Frontal cortex (tissue), 2 donors: ENCODE measurements around the genes POLQ, FBXO40 and FAM162A.

DNA sequence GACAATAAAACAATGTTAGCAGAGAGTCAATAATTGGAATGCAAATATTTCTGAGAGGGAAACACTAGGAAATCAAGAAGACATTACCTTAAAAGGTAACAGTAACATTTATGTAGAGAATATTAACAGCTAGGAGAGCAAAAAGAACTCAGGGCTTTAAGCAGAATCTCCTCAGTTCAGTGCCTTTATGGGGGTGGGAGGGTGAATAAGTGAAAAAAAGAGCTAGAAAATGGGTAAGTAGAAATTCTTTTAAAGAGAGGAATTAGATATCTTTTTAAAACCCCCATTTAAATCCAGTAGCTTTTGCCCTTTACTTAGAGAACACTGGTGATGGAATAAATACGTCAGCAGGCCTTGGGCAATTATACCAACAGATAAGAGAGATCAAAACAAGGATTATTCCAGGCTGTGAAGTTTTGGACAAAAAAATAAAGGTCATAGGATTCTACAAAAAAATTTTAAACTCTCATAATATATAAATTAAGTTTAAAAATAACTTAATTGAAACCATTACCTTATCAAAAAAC is 11.7 kb upstream of the HGD start:
- RAMPAGE, long total RNA, result no peak

- RAMPAGE, long total RNA, result no peak
Observed at GRCh38 chr3:120750345-120750991, 7.9 kb downstream of the GTF2E1 start.

GRCh38 chr3:120840200-120840465 is 67.9 kb upstream of the STXBP5L start:
- RAMPAGE, long total RNA, result no peak

GRCh38 chr3:121545130-121546403 is at the start of gene POLQ:
Gene POLQ, minus strand, starts transcription at chr3:121545988.
- RAMPAGE, long total RNA, result no peak

GRCh38 chr3:121591462-121591871 is 1.7 kb upstream of the FBXO40 start:
- RAMPAGE, long total RNA, result no peak

GRCh38 chr3:121592809-121593857 is at the start of gene FBXO40:
Gene FBXO40, plus strand, starts transcription at chr3:121593379.
- RAMPAGE, long total RNA, result no peak

DNA sequence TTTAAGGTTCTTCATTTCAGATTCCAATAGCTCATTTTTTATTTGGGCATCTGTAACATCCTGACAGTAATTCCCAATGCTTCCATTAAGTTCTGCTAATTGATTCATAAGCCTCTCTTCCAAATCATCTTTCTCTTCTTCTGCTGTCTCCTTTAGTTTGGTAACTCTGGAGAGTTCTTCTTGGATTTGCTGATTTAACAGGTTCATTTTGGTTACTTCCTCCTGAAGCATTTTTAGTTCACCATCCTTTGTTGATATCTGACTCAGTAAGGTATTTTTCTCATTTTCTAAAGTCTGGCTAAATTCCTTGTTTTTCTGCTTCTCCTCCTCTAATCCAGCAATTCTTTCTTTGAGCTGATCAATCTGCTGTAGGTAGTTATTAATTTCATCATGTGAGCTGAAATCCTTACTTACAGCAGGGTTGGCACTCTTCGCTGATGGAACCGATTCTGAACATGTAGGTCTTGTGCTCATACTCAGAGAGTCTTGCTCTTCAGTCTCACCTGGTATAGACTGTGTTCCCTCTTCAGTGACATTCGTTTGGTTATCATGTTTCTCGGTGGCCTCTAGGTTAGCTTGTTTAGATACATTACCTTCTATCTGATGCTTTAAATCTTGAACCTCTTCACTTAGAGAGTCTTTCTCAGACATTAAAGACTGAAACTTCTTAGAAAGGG is 34.1 kb upstream of the HCLS1 start:
- RAMPAGE, long total RNA, result no peak

DNA sequence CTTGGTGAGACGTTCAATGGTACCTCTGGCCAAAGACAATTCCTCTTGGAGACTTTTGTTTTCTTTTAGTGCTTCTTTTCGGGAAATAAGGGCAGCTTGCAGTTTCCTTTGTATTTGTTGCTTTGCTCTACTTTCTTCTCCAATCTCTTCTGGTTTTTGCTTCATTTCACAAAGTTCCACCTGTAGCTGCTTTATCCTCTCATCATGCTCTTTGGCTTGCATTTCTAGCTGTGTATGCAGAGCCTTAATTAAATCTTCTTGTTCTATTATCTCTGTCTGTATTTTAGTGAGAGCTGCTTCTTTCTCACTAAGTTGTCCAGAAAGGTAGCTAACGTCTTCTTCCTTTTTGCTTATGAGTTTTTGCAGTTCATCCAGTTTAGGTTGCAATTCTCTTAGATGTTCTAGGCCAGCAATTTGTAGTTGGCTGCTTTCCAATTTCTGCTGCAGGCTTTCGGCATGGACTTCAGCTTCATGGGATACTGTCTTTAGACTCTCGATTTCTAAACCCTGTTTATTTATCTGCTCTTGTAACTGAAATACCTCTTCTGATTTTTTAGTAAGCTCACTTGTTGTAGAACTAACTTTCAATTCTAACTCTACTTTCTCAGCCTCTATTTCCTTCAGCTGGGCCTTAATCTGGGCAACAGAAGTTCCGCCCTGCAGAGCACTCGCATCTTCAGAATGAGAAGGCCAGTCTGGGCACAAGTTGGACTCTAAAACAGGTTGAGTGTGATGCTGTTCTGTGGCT is 35.4 kb upstream of the HCLS1 start:
- RAMPAGE, long total RNA, result no peak

DNA sequence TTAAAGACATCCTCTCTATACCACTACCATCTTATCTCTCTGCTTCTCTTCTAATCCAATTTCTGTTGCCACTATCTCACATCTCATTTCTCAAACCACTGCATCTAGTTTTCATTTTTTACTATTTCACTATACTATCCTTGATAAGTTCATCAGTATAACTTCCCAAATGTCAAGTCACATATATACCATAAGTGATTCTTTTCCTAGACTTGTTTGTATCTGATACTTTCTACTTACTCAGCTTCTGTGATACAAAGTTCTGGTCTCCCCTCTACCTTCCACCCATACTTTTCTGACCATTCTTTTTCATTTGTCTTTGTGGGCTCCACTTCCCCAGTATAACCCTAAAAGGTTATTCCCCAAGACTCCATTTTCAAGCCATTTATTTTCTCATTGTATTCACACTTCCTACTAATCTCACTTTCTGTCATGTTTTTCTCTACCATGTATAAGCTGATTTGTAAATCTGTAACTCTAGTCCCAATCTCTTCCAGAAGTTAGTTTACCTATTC is 34.0 kb downstream of the IQCB1 start:
- RAMPAGE, long total RNA, result no peak

- RAMPAGE, long total RNA, result no peak
Observed at GRCh38 chr3:121834071-121834671, 689 bp downstream of the IQCB1 start.

DNA sequence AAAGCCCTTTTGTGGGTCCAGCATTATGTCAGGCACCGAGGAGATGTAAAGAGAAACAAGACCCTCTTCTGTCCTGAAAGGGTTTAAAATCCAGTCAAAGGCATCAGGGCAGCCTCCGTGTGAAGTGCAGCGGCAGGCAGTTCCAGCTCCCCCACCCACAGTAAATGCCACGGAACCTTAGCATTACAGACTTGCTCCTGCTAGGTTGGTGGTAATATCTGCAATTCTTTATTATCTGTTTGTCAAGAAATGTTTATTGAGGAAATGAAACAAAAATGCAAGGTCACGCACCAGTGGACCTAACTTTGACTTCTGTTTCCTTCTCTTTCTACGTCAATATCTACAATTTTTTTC is 19.1 kb downstream of the ILDR1 start:
- RAMPAGE, long total RNA, result no peak

DNA sequence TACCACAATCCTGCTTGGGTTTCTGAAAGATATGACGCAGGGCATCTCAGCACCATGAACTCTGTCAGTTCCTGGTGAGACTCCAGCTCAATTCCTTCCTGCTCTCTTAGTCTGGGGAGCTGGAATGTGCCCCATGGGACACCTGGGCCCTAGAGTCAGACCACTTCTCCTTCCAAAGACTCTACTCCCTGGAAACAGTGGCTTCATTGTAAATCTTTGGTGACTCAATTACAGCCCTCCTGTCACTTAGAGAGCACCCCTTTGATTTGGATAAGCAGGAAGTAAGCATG is 50.5 kb downstream of the CD86 start:
- RAMPAGE, long total RNA, result no peak

DNA sequence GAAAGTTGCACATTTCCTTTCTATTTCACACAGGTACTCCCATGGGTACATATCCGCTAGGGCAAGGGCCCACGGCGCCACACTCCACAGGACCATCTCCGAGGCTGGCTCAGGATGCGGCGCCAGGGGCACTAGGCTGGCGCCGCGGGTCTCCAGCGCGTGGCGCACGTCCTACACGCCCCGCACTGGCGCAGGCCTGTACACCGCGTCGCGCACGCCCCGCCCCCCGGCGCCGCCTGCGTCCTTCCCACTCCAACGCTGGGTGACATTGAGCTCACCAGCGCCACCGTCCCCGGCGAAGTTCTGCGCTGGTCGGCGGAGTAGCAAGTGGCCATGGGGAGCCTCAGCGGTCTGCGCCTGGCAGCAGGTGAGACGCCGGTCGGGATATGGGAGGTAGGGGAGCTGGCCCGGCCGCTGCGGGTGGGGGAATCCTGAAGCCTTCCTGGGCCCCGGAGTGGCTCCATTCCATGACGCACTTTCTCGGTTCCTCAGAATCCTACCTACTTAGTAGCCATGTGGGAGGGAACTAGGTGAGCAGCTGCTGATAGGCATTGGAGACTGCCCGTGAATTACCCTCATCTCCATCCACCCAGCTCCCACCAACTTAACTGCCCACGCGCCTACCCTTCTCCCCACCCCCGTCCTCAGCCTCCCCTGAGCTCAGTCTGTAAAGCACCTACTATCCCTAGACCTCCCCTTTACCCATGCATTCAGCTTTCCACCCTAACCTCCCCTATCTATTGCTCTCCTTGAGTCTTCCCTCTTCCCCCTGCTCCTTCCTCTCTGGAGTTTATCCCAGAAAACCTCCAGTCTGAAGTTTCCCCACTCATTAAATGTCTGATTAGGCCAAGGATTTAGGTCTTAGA is at the start of gene FAM162A:
TSS of gene FAM162A (plus strand) at position 250 of the 866 bp plus-strand sequence.
- RAMPAGE, long total RNA, result start-site peak on the plus strand centred at position 281 of the sequence, 69 bp wide, 849 and 50 reads in 2 replicates

DNA sequence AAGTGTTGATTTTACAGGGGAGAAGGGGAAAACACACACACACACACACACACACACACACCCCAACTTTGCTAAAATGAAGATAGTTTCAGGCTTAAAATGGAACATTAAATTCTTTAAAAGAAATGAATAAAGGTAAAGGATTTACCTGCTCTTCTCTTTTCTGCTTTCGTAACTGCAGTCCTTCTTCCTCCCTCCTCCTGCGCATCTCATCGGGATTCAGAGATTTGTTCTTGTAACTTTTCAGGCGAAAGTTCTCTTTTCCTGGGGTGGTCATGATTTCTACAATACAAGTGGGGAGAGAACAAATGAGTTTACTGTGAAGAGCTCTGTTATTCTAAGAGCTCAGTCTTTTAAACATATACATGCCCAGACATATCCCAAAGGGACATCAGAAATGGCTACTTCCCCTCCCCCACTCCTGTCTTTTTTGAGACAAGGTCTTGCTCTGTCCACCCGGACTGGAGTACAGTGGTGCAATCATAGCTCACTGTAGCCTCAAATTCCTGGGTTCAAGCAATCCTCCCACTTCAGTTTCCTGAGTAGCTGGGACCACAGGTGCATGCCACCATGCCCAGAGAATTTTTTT is 18.4 kb downstream of the KPNA1 start:
- RAMPAGE, long total RNA, result no peak

DNA sequence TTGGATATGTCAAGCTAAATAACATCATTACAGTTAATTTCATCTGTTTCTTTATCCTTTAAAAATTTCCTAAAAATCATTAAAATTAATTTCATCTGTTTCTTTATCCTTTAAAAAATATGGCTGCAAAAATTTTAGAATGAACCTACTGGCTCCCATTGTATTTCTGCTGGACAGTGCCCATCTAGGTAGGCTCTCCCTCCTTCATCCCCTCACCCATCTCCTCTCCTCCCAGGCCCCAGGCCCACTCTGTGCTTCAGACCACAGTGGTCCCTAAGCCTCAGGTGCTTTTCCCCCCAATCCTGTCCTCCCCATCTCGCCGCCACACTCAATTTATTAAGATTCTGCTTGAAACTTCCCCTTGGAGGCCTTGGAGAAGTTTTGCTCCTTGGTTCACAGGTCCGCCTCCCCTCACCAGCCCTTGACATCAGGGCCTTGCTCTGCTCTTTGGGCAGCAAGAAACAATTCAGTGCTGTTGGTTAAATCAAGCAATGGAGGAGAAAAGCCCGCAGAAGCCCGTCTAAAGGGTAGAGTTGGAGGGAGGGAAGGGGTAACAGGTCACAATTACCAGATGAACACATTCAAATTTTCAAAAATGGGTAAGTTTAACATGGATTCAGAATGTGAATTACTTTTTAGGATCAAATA is 568 bp downstream of the PARP9 start:
- RAMPAGE, long total RNA, result no peak

GRCh38 chr3:122646185-122647003 is 34.2 kb upstream of the PARP14 start:
- RAMPAGE, long total RNA, result no peak

DNA sequence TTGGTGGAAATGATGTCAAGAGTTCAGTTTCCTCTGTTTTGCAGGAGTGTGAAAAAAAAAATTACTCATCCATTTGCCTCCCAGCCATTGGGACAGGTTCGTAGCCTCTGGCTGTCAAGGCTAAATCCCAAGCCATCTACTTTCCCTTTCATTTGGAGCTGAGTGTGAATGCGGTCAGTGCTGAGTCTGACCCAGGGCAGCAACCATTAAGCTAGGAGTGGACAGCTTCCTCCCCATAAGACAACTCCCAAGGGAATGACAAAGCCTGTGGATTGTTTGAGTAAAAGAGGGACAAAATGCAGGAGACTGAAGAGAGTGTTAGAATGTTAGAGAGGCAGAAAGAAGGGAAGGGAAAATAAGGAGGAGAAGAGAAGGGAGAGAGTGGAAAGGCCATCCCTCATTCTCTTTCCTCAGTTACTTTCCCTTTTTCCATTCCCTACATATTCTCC is 33.7 kb downstream of the PARP14 start:
- RAMPAGE, long total RNA, result no peak

DNA sequence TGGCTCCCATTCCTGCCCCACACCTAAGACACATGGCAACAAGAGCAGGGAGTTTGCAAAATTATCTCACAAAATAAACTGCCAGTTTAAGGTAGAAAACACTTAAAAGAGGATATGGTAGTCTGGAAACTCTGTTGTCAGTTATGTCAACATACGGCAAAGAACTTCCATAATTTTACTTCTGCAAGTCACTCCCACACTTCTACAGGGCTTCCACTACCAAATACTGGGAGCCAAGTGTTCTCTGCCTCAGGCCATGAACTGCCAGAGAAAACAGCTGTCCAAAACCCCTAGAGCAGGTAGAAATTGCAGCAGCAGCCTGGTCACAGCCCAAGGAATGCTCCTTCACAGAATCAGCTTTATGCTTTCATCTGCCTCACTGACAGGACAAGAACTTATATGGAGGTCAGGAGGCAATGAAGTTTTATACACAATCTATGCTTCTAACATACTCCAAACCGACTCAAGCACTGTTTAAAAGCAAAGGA is 25.6 kb downstream of the HSPBAP1 start:
- RAMPAGE, long total RNA, result no peak

GRCh38 chr3:122789482-122790798 is 3.7 kb downstream of the HSPBAP1 start:
- RAMPAGE, long total RNA, result no peak

- RAMPAGE, long total RNA, result no peak
Observed at GRCh38 chr3:122881328-122881869, 86.5 kb downstream of the SLC49A4 start.